Left lung (tissue), 1 donor: ENCODE results near the genes OPHN1, P2RY4 and KIF4A.

- PRO-cap, result no peak
These were observed 118.5 kb downstream of the VSIG4 start for GRCh38 chrX:65921277-65921797.

GRCh38 chrX:66022507-66023478 is 17.1 kb downstream of the VSIG4 start:
- PRO-cap, result unidirectional peak, plus-strand start at chrX:66022793; unidirectional peak, plus-strand start at chrX:66023262

GRCh38 chrX:66051763-66052179 is 11.9 kb upstream of the VSIG4 start:
- PRO-cap, result no peak

DNA sequence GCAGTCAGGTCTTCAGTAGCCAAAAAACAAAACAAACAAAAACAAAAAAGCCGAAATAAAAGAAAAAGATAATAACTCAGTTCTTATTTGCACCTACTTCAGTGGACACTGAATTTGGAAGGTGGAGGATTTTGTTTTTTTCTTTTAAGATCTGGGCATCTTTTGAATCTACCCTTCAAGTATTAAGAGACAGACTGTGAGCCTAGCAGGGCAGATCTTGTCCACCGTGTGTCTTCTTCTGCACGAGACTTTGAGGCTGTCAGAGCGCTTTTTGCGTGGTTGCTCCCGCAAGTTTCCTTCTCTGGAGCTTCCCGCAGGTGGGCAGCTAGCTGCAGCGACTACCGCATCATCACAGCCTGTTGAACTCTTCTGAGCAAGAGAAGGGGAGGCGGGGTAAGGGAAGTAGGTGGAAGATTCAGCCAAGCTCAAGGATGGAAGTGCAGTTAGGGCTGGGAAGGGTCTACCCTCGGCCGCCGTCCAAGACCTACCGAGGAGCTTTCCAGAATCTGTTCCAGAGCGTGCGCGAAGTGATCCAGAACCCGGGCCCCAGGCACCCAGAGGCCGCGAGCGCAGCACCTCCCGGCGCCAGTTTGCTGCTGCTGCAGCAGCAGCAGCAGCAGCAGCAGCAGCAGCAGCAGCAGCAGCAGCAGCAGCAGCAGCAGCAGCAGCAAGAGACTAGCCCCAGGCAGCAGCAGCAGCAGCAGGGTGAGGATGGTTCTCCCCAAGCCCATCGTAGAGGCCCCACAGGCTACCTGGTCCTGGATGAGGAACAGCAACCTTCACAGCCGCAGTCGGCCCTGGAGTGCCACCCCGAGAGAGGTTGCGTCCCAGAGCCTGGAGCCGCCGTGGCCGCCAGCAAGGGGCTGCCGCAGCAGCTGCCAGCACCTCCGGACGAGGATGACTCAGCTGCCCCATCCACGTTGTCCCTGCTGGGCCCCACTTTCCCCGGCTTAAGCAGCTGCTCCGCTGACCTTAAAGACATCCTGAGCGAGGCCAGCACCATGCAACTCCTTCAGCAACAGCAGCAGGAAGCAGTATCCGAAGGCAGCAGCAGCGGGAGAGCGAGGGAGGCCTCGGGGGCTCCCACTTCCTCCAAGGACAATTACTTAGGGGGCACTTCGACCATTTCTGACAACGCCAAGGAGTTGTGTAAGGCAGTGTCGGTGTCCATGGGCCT is 1.3 kb downstream of the AR start:
- PRO-cap, result no peak

GRCh38 chrX:67780558-67781364 is 236.9 kb downstream of the AR start:
- PRO-cap, result no peak

GRCh38 chrX:68079062-68079849 is 354.0 kb downstream of the OPHN1 start:
- PRO-cap, result no peak

GRCh38 chrX:68079850-68080377 is 353.4 kb downstream of the OPHN1 start:
- PRO-cap, result no peak

DNA sequence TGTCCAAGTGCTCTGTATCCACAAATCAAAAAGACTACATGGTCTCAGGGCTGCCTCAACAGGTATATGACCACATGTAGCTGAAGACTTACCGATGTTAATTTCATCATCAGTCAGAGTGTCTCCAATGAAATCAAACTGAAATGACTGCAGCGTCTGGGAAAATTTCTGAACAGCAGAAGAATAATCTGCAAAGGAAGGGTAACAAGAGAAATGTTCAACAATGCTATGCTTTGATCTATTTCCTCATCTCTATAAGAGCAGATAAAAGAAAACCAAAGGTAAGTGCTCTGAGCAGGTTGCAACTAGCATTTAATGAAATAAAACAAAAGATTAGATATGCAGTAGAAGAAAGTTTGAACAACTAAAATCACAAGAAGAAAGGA is 134.4 kb downstream of the OPHN1 start:
- PRO-cap, result no peak

- PRO-cap, result bidirectional peak, plus-strand start at chrX:68433634, minus-strand start at chrX:68433326; bidirectional peak, plus-strand start at chrX:68433973, minus-strand start at chrX:68433832
These were observed at the start of gene OPHN1 for GRCh38 chrX:68433266-68434280. Gene OPHN1 (minus strand): TSS chrX:68433495.

GRCh38 chrX:68697716-68698037 is 50.2 kb downstream of the STARD8 start:
- PRO-cap, result no peak

DNA sequence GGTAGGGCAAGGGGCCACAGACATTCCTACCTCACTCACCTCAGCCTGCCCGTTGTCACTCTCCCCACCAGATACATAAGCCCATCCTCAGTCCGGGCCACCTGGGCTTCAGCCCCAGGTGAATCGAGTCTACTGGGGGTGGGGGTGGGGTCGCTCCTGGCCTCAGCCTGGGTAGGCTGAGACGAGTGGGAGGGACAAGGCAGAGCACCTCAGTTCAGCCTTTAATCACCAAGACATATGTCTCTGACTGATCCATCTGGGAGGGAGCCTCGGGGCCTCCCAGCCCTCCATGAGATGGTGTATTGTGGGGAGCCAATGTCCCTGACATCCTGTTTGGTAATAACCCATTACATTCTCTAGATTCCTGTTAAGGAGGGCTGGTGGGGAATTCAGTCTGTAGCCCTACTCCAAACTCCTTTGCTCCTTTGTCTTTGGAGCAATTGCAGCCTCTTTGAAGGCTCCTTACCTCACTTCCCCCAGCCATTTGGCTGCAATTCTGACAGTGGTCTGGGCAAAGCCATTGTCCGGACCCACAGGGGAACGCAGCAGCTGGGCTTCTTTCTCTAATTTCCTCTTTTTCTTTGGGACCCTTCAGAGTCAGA is 61.5 kb downstream of the STARD8 start:
- PRO-cap, result no peak

DNA sequence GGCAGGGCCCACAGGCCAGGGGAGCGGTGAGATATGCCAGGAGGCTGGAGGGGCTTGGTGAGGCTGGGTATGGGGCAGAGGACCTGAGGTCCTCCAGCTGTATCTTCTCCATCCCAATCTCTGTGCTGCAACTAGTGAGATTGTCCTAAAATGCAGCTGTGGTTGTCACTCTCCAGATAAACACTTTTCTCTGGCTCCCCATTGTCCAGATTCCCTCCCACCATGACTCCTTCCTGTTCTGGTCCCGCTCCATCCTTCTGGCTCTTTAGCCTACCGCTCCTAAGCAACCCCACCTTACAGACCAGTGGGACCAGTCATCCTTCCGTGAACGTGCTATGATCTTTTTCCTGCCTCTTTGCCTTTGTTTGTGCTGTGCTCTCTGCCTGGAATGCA is 72.0 kb downstream of the STARD8 start:
- PRO-cap, result no peak

DNA sequence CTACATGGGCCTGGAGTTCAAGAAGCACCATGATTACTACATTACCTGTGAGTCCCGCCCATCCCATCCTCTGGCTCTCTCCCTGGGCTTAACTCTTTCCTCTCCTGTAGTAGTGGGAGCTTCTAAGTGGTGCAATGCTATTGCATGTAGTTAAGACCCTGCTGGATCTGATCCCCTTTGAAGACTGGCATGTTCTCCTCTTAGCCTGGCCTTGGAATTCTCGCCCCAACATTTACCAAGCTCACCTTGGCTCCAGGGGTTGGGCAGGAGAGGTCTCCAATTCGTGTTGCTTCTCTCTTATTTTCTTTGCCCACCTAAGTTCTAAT is 10.0 kb downstream of the EFNB1 start:
- PRO-cap, result unidirectional peak, minus-strand start at position 223 of the sequence

GRCh38 chrX:68846433-68847056 is 17.7 kb downstream of the EFNB1 start:
- PRO-cap, result no peak

- PRO-cap, result no peak
These were observed 94.2 kb downstream of the PJA1 start for GRCh38 chrX:69070867-69071560.

GRCh38 chrX:69503840-69504283 is 264 bp upstream of the NALF2 start:
- PRO-cap, result no peak

DNA sequence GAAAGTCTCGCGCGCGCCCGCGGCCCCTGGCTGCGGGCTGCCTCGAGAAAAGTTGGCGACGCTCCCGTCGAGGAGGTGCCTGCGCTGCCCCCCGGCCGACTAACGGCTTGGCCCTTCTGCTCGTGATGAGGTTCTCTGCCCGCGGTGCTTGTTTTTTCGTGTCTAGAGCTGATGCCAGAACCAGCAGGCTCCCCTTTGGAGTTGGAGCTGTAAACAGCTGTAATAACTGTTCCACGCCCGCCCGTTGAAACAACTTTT is 936 bp downstream of the EDA start:
- PRO-cap, result no peak

DNA sequence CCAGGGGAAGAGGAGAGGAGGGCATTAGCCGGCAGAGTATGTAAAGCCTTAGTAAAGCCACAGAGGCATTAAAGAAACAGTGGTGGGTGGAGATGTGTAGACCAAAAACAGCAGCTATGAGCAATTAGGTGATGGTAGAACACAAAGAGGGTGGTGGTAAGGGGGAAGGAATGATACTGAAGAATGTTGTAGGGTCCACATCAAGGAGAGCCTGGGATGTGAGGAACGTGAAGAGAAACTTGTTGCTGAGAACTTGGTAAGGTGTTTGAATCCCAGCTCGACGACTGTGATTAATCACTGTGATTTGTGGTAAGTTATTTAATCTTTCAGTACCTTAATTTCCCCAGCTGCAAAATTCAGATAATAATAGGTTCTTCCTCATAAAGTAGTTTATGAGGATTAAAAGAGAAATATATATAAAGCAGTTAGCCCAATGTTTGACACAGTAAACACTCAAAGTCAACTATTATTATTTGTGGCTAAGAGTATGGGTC is 2.4 kb downstream of the IGBP1 start:
- PRO-cap, result no peak

DNA sequence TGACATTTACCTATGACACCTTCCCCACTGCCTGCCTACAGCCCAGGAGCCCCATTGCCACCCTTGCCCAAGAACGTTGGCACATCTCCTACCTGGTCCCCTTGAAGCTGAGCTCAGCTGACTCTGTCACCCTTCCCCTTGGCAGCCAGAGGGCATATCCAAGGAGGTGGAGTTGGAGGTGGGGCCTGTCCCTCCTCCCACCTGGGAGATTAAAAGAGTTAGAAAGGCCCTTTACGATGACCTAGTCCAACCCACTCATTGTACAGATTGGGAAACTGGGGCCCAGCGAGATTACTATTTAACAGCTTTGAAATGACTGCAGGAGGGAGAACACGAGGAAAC is at the start of gene P2RY4:
Gene P2RY4 (minus strand): TSS at position 128 of the 342 bp plus-strand sequence.
- PRO-cap, result no peak

DNA sequence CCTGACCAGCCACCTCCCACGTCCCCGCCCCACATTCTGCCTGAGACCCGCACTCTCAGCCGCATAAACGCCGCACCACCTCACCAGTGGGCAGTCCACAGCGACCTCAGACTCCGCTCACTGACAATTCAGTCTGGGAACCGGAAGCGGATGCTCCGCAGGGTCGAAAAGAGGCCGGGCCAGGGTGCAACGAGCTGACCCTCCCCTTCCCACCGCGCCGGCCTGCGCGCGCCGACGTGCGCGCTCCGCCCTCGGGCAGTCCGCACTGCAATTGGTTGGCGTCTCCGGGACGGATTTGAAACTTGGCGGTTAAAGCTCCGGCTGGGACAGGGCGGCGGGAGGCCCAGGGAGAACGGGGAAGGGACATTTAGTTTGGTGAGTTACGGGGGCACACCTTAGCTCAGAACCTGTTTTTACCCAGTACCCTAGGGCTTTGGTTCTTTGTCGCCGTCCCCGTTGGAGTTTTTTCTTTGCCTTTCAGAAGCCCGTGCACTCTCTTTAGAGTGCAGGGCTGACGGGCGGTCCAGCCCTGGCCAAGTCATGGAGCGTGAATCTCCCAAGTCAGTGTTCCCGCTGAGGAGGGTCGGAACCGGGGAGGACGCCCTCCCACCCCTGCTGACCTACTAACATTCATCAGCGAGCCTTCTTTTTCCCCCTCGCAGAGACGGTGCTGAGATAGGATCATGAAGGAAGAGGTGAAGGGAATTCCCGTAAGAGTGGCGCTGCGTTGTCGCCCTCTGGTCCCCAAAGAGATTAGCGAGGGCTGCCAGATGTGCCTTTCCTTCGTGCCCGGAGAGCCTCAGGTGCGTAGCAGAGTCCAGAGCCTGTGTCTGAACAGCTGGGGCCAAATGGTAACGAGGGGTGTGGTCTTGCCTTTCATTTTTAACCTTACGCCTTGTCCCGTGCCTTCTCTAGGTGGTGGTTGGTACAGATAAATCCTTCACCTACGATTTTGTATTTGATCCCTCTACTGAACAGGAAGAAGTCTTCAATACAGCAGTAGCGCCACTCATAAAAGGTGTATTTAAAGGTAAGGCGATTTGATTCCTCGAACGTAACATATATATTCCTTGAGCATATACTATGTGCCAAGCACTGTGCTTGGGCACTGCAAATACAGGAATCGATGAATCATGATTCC is at the start of gene KIF4A:
Gene KIF4A (plus strand): TSS at position 329 of the 1,141 bp plus-strand sequence.
- PRO-cap, result bidirectional peak, plus-strand start at position 329 of the sequence, minus-strand start at position 135 of the sequence